Epithelial cell of prostate (primary cell): ENCODE measurements around the gene CACNG1.

DNA sequence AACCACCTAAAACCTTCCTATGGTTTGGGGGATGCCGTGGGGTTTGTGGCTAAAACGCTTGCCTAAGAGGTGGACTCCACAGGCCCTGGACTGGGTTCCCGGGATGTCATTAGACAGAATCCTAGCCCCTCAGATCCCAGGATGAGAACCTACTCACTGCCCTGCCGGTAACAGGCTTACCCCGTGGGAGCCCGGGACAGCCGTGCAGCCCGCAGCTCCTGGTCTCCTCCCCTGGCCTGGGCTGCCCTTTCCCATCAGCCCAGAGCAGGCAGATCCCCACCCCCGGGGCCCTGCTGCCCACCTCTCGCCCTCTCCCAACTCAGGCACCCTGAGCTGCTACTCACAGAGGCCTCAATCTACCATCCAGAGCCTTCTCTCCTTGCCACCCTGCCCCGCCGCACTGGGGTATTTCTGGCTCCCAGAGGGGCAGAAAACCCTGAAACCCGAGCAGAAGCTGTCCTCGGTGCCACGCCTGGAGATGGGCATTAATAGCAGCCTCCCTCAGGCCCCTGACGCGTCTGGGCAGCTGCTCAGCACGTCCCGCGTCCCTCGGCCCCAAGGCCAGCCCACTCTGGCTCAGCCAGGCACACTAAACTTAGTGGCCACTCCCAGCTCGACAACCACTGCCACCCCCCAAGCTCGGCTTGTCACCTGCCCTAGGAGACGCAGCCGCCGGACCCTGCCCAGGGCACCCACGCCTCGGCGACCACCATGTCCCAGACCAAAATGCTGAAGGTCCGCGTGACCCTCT is at the start of gene CACNG1:
Gene CACNG1 (plus strand): TSS at position 605 of the 751 bp plus-strand sequence.
- RRBS: 80% methylated on average over 5 of the region's 31 CpGs

DNA sequence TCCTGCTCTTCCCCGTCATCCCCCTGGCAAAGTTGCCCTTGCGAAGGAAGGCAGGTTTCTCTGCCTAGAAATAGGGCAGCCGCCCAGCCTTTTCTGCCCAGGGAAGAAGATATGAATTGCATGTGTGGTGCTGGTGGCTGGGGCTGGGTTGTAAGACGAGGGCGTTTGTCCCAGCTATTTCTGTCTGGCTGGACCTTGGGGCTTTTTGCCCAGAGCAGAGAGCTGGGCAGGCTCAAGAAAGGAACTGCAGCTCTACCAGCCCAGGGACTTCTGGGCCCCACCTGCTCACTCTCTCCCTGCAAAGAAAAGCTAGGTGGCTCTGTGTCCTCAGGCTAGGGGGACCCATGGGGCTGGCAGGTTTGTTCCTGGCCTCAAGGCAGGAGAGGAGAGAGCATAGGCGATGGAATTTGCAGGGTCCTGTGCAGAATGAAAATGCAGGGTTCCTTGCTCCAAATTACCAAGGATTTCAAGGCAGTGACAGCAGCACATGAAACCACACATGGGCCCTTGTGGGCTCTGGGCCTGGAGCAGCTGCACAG is 638 bp downstream of the CACNG1 start:
- RRBS: no CpG with 5 or more reads among the region's 6 CpGs

DNA sequence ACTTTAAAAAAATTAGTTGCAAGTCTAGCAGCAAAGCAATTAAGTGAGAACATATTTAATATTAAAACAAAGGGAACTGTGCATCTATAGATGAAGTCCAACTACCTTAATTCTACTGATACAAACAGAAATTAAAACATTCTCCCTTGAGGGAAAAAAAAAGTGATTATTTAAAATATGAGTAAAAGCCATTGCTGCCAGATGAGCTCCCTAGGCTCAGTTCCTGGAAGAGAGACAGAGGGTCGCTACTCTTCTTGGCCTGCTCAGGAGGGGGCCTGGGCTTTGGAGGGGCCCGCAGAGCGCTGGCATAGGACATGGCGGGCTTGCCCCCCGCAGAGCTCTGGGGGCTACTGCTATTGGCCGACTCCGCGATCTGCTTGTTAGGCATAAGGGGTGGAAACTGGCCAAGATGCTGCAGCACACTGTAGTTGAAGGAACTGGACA is 33.8 kb downstream of the CACNG1 start:
- RRBS: no CpG with 5 or more reads among the region's 8 CpGs

DNA sequence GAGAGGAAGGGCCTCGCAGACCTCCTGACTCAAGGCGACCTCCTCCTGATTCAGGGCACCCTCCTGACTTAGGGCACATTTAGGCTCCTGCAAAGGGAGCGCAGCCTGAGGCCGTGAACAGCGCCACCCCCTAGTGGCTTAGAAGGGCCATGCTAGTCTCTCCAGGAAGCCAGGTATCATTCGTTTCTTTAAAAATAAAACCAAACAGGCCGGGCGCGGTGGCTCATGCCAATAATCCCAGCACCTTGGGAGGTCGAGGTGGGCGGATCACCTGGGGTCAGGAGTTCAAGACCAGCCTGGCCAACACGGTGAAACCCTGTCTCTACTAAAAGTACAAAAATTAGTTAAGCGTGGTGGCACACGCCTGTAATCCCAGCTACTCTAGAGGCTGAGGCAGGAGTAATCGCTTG is 48.8 kb upstream of the HELZ start:
- RRBS: no CpG with 5 or more reads among the region's 15 CpGs

- RRBS: no CpG with 5 or more reads among the region's 4 CpGs
These were observed 19.4 kb downstream of the PSMD12 start for GRCh38 chr17:67346950-67347478.

DNA sequence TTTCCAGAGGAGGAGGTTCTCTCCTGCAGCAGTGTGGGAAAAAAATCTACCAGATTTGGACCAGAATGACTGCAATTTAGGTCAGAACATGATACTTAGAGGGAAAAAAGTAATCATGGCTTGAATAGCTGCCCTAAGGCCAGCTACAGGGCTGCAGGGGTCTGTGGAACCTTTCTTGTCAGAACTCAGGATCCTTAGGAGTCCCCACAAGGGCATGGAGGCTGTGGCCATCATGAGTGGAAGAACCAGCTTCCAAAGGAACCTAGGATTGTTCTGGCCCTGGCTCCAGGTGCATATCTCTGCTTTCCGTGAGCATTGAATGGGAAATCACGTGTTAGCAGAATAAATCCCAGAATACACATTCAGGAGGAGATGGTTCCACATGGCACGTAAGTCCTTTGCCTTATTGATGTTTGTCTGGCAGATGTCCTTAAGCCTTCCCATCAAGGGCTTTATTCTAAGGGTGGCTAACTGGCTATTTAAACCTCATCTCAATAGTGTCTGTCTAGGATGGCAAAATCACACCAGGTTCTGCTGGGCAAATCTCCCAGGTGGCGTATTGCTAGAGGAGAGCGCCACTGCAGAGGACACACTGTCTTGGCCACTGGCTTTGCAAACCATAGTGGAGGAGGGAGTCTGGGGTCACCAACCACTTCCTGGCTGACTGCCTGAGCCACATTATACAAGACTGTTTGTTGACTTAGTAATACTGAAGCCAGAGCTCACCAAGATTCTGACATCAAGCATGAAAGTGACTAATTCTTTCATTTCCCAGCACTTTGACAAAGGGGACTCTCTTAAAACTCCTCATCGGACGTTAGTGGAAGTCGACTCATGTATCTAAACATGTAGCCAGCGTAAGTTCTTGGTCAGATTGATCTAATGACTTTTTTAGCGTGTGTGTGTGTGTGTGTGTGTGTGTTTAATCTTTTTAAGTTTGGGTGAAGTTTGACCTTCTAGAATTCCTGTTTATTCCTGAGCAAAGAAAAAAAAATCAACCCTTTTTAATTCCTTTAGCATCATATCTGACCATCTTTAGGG is 13.4 kb downstream of the PITPNC1 start:
- RRBS: no CpG with 5 or more reads among the region's 10 CpGs

- RRBS: no CpG with 5 or more reads among the region's 8 CpGs
These were observed 44.7 kb downstream of the PITPNC1 start for GRCh38 chr17:67421524-67422473.

- RRBS: no CpG with 5 or more reads among the region's 3 CpGs
These were observed 46.7 kb downstream of the PITPNC1 start for GRCh38 chr17:67423695-67424292.

- RRBS: 97% methylated on average over 2 of the region's 9 CpGs
These were observed 57.0 kb downstream of the PITPNC1 start for GRCh38 chr17:67434007-67434548.

GRCh38 chr17:67440858-67441931 is 64.1 kb downstream of the PITPNC1 start:
- RRBS: no CpG with 5 or more reads among the region's 21 CpGs

DNA sequence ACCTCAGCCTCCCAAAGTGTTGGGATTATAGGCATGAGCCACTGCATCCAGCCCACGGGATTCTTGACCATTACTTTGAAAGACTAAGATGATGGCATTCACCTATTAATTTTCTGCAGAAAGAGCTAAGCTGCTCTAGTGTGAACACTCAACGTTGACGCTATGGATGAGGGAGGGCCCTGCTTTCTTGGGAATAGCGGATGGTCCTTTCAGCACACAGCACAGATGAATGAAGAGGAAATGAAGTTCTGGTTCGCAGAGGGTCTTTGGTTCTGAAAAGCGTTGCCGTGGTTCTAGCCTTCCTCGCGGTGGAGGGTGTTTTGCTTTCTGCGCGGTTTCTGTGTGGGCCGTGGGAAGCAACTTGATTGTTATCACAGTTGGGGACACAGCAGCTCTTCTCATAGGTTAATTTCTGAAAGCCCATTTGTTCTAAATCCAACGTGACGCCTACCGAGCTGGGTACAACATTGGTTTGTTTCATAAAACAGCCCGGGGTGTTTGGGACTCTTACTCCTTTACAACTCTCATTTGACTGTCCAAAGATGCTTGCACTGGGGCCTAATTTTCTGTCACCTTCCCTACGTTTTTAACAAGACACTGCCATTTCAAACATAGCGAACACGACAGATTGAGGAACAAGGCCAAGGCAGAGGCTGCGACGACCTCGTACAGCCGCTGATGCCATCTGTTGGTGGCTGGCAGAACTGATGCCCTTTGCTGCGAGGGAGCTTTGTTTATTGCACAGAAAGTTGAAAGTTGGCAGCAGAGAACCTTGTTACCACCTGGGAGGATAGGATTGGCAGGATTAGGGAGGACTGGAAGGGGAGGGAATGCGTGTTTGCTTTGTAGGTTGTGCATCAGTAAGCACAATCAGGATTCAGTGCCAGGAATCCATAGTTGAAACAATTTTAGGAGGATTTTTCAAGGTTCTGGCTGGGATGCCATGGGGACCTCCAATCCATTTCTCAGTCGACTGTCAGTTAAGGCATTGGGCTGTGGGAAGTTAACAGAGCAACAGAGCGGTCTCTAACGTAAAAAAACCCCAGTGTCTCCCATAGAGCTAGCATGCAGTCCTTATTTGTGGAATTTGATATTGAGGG is 98.2 kb downstream of the PITPNC1 start:
- RRBS: no CpG with 5 or more reads among the region's 28 CpGs

- RRBS: 19% methylated on average over 3 of the region's 9 CpGs
These were observed 111.1 kb downstream of the PITPNC1 start for GRCh38 chr17:67488247-67488558.

GRCh38 chr17:67575175-67575835 is 142.4 kb upstream of the NOL11 start:
- RRBS: no CpG with 5 or more reads among the region's 17 CpGs

DNA sequence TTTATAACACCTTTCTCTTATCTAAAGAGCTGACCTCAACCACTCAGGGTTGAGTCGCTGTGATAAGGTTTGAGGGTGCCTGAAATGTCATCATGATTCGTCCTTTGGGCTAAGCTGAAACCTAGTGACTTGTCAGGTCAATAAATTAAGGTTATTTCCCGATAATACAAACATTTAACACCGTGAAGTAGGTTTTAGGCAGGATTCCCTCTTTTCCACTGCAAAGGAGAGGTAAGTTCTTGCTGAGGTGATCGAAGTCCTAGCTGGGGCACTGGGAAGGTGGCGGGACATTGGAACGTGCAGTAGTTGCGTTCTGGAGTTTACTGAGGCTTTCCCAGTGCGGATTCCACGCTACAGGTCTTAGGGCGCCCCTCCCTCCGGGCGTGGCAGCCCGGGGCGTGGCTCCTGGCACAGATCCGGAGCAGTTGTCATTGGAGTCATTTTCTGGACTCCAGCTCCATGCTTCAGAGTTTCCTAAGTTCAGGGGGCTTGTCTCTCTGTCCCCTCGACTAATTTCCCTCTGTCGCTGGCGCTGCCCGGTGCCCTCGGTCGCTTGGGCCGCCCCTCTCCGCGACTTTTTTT is 725 bp upstream of the BPTF start:
- RRBS: no CpG with 5 or more reads among the region's 25 CpGs

- RRBS: no CpG with 5 or more reads among the region's 8 CpGs
These were observed 1.5 kb upstream of the KPNA2 start for GRCh38 chr17:68033808-68034640.

GRCh38 chr17:68070646-68071047 is 35.1 kb downstream of the KPNA2 start:
- RRBS: no CpG with 5 or more reads among the region's 8 CpGs

DNA sequence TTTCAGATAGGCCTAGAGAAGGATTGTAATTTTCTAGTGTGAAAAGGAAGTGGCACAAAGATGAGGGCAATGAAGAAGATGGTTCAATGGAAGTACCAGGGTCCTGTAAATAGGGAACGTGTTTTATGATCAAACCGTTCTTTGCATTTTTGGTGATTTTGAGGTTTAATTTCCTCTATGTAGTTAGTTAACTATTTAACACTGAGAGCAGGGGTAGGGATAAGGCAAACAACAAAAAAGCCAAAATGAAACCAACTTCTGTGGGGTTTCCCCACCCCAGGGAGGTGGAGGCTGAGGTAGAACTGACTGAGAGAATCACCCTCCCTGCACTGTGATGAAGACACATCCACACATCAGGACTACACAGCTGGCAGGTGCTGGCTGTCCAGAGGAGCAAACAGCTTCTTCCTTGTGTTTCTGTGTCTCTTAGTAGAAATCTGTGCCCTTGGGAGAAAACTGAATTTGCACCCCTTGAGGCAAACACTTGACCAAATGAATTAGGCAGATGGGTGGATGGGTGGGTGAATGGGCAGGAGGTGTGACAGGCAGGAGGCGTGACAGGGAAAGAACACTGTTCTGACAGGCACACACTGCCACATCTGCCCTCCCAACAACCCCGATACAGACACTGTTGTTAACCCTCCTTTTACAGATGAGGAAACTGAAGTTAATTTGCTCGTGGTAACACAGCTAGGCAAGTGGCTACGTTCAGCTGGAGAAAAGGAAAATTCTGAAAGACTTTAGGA is 63.0 kb upstream of the AMZ2 start:
- RRBS: no CpG with 5 or more reads among the region's 6 CpGs

- RRBS: 8% methylated on average over 5 of the region's 42 CpGs
These were observed 47.1 kb upstream of the AMZ2 start for GRCh38 chr17:68200473-68201383.

DNA sequence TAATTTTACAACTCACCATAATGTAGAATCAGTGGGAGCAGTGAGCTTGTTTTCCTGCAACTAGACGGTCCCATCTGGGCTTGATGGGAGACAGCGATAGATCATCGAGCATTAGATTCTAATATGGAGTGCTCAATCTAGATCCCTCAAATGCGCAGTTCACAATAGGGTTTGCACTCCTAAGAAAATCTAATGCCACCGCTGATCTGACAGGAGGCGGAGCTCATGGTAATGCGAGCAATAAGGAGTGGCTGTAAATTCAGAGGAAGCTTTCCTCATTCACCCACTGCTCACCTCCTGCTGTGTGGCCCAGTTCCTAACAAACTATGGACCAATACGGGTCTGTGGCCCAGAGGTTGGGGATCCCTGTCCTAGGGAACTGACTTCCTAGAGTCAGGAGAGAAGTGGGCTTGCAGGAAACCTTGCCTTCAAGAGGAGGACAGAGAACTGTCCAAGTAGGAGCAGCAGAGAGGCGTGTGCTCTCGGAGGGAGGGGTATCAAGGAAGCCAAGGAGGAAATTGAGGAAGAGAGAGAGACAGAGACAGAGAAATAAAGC is 25.2 kb upstream of the AMZ2 start:
- RRBS: no CpG with 5 or more reads among the region's 10 CpGs

DNA sequence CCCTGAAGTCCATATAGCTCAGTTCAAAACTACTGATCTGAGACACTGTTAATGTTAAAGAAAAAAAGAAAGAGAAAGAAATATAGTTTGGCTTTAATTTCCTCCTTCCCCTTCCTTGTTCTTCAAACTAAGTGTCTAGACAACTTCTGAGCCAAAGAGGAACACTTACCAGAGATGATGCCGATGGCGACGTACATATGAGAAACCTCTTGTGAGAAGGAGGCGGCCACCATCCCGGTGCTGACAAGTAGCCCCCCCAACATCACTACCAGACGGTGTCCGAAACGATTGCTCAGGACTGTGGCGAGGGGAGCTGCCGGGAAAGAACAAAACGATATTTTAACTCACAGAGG is 17.2 kb downstream of the SLC16A6 start:
- RRBS: 88% methylated on average over 4 of the region's 11 CpGs